Mesangial cell (primary cell): ENCODE measurements around a stretch of chr5.

DNA sequence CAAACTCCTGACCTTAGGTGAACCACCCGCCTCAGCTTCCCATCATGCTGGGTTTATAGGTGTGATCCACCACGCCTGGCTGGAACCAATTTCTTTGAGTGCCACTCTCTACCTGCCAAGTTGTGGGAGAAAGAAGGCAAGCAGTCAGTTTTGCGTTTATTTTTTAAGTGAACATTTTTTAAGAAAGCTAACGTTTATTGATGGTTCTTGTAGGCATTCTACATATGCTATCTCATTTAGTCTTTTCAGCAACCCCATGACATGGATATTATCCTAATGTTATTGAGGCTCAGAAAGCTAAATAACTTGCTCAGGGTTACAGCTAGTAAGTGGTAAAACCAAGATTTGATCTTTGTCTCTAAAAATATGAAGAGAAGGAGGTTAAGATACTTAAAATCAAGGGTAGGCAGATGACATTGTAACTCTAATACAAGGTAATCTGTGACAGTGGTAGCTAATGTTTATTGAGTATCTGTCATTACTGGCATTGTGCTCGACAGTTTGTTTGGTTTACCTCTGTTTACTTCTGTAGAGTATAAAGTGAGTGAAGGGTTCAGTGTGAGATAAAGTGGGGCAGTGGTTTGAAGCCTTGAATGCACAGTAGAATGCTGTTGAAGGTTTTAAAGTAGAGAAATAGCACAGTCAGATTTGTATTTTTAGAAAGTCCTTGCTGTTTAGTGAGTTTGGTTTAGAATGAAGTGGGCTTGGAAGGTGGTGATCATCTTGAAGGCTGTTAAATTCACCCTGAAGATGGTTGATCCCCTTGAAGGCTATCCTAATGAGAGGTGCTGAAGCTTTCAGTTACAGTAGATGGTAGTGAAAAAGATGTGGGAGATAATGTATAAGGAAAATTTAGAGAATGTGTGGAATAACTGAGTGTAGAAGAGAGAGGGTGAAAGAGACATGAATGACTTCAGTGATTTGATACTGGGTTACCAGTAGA is 15.7 kb downstream of the TENT2 start:
- RAMPAGE, long total RNA, result no peak

GRCh38 chr5:79630841-79631992 is 19.0 kb downstream of the TENT2 start:
- RAMPAGE, long total RNA, result no peak

GRCh38 chr5:79639076-79640084 is 27.1 kb downstream of the TENT2 start:
- RAMPAGE, long total RNA, result no peak

GRCh38 chr5:79695638-79695959 is 6.0 kb downstream of the CMYA5 start:
- RAMPAGE, long total RNA, result no peak

- RAMPAGE, long total RNA, result no peak
Observed at GRCh38 chr5:79787293-79787737, 97.7 kb downstream of the CMYA5 start.

GRCh38 chr5:80216025-80216586 is 39.7 kb downstream of the SERINC5 start:
- RAMPAGE, long total RNA, result no peak

DNA sequence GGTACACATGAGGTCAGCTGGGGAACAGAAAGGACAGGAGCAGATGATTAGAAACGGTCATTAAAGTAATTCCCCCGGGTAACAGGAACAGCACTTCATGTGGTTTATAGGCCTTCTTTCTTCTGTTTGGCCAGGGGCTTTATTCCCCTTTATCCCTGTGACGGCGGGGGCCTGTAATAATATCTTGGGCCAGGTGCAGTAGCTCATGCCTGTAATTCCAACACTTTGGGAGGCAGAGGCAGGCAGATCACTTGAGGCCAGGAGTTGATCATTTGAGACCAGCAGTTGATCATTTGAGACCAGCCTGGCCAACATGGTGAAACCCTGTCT is 30.4 kb upstream of the MSH3 start:
- RAMPAGE, long total RNA, result no peak

- RAMPAGE, long total RNA, result no peak
Observed at GRCh38 chr5:80651732-80652500, 2.5 kb upstream of the MSH3 start.

DNA sequence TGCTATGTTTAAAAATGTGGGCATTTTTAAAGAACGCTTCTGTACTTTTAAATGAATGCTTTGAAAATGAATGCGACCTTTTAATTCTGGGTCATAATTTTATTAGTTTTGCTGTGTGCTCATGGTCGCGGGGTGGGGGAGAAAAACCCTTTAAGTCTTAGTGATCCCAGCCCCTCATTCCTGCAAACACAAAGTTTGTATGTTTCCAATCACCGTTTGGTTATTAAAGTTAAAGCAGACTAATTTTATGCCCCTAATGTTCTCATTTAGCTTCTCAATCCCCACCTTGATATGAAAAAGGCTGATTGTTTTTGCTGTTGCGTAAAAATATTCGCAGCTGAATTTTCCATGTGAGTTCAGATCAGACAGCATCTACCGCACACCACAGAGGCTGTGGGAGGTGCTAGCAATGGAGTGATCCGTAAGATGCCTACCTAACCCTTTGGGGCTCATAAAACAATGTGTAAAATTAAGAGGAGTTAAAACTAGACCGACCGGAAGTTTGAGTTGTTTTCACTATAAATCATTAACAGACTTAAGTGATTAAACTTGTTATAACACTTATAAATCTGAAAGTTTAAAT is 1.6 kb downstream of the RASGRF2 start:
- RAMPAGE, long total RNA, result no peak

GRCh38 chr5:81114513-81114763 is 118.7 kb upstream of the CKMT2 start:
- RAMPAGE, long total RNA, result no peak

- RAMPAGE, long total RNA, result no peak
Observed at GRCh38 chr5:81234062-81234643, 1.0 kb downstream of the CKMT2 start.

DNA sequence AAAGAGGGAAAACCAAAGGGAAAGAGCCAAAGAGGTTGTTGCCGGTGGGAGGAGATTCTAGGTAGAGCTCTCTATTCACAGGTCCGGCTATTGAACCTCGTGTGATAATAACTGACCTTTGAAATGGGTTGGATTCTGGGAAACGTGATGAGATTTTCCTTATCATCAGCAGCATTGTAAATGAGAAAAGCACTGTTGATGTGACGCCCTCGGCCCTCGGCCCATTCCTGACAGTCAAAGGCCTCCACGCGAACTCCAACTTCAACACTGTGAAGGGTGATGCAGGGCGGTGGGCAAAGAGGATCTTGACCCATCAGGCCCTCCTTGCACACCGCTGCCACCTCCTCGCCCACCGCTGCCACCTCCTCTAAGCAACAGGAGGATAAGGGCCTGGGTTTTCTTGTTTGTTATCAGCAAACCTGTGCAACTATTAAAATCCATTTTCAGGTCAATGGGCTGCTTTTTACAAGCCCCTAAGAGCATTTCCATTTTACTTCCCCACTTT is 43.4 kb downstream of the ZCCHC9 start:
- RAMPAGE, long total RNA, result no peak

GRCh38 chr5:81420208-81420653 is 26.3 kb upstream of the ACOT12 start:
- RAMPAGE, long total RNA, result no peak

DNA sequence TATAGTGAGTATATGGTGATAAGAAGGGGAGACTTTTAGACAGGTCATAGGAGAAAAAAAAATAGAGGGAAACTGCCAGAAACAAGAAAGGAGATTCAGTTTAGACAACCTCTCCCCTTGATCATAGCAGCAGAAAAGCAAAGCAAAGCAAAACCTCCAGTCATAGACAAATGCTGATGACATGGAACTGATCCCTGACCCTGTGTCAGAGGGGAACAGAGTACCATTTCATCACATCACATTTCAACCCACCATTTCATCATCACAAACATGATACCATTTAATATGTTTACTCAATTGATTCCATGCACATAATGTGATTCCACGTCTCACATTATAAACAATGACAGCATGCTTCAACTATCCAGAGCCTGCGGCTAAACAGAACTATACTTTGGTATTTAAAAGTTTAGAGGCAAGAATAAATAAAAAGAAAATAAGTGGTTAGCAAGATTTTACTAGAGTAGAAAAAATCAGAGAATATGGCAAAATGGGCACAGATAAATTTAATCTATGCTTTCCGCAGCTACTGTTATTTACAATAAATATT is 28.8 kb upstream of the ACOT12 start:
- RAMPAGE, long total RNA, result no peak

- RAMPAGE, long total RNA, result no peak
Observed at GRCh38 chr5:81616328-81616904, 134.5 kb downstream of the SSBP2 start.

GRCh38 chr5:81756217-81756522 is 5.3 kb upstream of the SSBP2 start:
- RAMPAGE, long total RNA, result no peak

- RAMPAGE, long total RNA, result no peak
Observed at GRCh38 chr5:82274302-82275067, 3.7 kb downstream of the RPS23 start.

GRCh38 chr5:83076379-83076747 is 831 bp downstream of the TMEM167A start:
- RAMPAGE, long total RNA, result no peak

- RAMPAGE, long total RNA, result no peak
Observed at GRCh38 chr5:83508649-83509264, 37.2 kb downstream of the VCAN start.

GRCh38 chr5:83562710-83563082 is 91.2 kb downstream of the VCAN start:
- RAMPAGE, long total RNA, result no peak